Jurkat, Clone E6-1 (cell line): ENCODE measurements around a stretch of chr5.

GRCh38 chr5:86622161-86623388, 4.8 kb downstream of the COX7C start:
- RRBS: no CpG with 5 or more reads among the region's 15 CpGs

DNA sequence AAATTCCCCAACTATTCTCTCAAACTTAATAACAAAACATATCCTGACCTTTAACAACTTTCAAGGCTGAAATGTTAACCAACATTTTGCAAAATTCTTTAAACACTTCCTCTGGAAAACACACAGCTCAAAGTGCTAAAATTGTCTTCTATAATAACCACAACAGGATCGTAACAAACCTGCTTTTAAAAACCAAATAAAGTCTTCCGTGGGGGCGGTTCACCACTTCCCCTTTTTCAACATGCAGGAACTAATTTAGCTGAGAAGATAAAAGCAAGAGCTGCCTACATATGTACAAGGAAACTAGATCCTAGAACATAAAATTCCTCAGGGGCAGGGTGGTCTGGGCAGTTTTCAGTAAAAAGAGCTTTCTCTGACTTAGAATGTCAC, 186.2 kb upstream of the RASA1 start:
- RRBS: no CpG with 5 or more reads among the region's 3 CpGs

GRCh38 chr5:87251553-87251802, 16.2 kb upstream of the RASA1 start:
- RRBS: no CpG with 5 or more reads among the region's 4 CpGs

- RRBS: 2% methylated on average over 18 of the region's 27 CpGs
Measured at GRCh38 chr5:87267573-87267786, 203 bp upstream of the RASA1 start.

DNA sequence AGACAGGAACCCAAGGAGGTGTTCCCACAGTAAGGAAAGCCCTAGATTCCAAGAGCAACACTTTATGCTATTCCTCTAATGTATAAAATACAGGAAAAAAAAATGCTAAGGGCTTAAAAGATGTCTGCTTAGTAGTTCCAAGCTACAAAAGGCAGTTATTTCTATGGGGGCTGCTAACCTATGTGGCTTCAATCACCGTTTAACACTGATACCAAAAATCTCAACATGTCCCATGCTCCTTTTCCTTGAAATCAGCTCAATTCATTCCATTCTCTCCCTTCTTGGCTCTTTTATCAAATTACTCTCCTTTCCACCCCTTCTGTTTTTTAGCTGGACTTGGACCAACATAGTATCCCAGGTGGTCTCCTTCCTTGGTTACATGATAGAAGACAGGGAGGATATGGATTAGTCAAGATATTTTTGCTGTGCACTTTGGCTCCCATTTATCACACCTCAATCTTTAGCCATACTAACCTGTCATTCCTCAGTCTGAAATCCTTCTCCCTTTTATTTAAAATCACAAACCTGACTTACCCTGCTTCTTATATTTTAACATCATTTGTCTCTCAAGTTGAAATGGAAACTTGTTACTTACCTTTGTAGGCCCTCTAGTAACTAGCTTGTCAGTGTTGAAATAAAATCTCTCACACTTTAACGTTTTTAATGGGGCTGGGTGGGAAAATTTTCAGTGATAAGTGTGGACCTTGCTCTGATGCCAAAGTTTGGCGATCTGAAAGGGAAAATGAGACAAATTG, 20.4 kb downstream of the CCNH start:
- RRBS: no CpG with 5 or more reads among the region's 3 CpGs

GRCh38 chr5:87405606-87406123, 7.1 kb downstream of the CCNH start:
- RRBS: no CpG with 5 or more reads among the region's 1 CpG

DNA sequence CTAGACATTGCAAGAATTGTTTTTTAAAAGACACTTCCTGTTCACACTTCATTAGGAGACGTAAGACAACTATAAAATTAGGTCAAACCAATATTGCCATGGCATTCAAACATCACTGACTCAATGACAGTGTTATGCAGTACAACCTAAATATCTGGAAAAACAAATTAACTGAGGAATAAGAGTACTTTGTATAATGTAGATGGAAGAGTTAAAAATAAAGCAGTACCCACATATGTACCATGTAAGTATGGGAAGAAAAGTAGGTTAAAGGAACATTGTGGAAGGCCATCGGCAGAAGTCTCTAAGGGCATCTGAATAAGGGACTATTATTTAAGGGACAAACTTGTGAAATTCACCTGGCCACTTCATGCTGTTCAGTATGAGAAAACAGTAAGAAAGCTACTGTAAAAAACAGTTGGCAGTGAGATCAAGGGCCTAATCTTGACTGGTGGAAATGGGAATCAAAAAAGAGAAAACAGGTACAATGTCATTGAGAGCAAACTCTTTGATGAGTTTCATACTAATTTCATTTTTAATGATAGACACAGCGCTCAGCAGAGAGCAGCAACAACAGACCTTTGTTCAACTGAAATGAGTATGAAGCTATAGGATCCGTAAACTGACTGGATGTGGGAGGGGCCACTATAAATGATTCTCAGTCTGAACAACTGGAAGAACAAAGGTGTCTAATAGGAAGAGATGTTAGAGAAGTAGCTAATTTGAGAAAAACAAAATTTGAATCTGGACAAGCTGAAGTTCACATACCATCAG, 4.2 kb downstream of the CCNH start:
- RRBS: no CpG with 5 or more reads among the region's 4 CpGs

DNA sequence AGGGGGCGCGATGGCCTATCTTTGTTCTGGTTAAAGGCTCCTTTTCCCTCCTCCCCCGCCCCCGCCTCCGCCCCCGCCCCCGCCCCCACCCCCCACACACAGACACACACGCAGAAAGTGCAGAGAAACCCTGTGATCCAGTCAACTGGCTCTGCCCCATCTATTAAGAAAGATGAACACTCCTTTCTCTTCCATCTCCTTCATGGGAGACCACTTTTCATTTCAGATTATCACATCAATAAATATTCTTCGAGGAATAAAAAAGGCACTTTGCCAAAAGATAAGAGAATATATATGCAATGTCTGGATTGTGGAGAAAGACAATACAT, 127.0 kb downstream of the TMEM161B start:
- RRBS: no CpG with 5 or more reads among the region's 9 CpGs

- RRBS: no CpG with 5 or more reads among the region's 2 CpGs
Measured at GRCh38 chr5:88503083-88503396, 234.4 kb upstream of the TMEM161B start.

DNA sequence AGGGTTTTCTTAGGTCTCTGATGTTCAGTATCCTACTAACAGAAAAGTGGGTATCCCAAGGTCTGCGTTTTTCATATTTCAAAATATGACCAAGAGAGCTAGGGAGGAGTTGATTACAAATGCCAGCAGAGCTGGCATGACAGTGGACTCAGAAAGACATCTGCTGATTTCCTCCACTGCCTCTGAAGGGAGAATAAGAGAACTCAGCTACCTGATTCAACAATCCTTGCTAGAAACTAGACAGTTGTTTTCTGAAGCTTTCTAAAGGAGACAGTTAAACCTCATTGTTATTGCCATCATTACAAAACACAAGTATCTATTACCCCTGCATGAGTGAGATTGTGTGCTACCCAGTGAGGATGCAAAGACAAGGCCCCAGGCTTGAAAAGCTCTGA, 150.4 kb downstream of the MEF2C start:
- RRBS: no CpG with 5 or more reads among the region's 1 CpG

GRCh38 chr5:88778602-88779054, 104.4 kb downstream of the MEF2C start:
- RRBS: no CpG with 5 or more reads among the region's 4 CpGs

DNA sequence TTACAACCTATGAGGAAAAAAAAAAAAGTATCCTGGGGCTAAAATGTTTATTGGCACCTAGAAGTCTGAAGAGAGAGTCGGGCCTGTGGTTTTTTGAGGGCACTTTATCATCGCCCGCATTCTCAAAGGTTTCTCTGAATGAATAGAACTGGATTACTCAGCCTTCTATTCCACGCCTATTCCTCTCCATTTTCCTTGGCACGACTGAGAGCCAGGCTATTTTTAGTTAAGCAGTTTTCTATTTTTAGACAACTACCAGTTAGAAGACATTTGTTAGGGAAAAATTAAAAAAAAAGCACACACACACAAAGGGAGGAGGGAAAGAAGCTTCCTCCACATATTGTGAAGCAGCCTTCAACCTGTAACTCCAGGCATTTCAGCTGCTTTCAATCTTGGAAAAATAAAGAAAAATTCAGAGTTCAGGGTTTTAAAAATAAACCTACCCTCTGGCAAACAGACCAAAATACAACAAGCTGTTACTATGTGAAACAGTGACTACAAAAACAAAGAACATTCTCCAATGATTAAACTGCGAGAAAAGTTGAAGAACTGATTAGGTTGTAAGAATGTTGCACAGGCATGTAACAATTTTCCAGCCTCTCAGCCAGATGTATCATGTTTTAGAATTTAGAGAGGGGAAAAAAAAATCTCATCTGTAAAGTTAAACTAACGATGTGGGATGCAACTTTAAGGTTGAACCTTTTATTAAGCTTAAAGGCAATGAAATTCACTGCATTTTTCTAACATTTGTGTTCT, 97.0 kb downstream of the MEF2C start:
- RRBS: no CpG with 5 or more reads among the region's 7 CpGs

DNA sequence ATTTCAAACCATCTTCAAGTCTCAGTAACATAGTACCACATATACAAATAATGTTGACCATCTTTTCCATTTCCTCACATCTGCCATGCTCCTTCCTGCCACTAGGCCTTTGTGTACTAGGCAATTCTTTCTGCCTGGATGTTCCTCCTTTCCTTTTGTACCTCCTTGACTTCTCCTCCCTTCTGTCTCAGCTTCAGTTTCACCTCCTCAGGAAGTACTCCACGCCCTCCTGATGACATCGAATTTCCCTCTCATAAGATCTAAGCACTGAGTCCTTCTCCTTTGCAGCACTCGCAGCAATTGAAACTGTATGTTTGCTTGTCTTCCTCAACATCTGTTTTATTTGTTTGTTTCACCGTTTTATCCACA, 53.9 kb downstream of the MEF2C start:
- RRBS: no CpG with 5 or more reads among the region's 4 CpGs

DNA sequence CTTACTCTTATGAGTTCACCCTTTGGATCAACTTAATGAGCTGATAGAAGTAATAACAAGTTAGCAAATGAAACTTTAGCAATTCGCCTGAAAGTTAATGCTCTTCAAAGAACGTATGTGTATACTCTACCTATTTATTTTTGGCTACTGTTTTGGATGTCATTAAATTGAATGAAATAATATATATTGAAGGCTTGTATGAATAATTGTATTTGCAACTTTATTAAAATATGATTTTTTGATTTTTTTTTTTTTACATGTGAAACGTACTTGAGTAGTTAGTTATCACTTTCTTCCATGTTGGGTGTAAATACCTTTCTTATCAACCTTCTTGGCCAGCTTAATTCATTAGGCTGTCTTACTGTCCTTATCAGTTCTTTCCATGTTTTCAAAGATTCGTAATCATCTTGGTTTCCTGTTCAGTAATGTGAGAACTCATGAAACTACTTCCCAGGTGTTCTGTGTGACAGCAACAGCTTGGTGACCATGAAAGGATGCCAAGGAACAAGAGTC, 99.9 kb downstream of the ADGRV1 start:
- RRBS: no CpG with 5 or more reads among the region's 4 CpGs

GRCh38 chr5:90667808-90668816, 109.5 kb downstream of the ADGRV1 start:
- RRBS: no CpG with 5 or more reads among the region's 31 CpGs

DNA sequence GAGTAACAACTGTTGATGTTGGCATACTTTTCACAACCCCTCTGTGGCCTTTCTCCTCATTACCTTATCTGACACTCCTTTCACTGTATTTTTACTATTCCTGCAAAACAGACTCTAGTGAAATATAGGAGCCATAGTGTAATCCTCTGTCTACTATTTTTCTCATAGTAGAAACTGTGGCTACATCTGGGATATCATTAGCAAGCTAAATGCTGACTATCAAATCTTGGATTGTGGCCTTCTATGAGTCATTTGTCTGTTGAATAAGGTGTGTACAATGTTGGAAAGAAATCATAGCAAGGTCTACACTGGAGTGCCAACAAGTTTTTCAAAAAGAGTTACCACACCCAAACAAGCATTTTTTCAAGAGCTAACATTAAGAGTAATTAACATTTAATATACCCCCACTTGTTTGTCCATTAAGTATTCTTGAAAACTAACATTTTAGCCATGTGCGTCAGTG, 330.2 kb downstream of the ADGRV1 start:
- RRBS: no CpG with 5 or more reads among the region's 1 CpG

DNA sequence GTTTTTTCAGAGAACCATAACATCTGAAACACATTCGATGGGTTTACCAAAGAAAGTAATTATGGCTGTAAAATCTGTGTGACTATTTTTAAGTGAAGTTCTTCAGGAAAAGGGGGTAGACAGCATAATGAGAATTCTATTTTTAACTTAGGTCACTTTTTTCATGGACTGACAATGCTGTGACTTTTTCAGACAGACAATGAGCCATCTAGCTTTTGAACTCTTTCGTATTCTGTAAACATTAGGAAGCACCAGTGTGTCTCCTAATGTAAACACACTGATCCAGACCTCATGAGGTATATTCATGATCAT, 352.5 kb downstream of the ADGRV1 start:
- RRBS: no CpG with 5 or more reads among the region's 2 CpGs

GRCh38 chr5:90940517-90941020, 382.0 kb downstream of the ADGRV1 start:
- RRBS: no CpG with 5 or more reads among the region's 1 CpG

- RRBS: no CpG with 5 or more reads among the region's 2 CpGs
Measured at GRCh38 chr5:90967226-90967806, 408.7 kb downstream of the ADGRV1 start.